Esophagus squamous epithelium (tissue), 4 donors: ENCODE data around the gene PRPF4B.

DNA sequence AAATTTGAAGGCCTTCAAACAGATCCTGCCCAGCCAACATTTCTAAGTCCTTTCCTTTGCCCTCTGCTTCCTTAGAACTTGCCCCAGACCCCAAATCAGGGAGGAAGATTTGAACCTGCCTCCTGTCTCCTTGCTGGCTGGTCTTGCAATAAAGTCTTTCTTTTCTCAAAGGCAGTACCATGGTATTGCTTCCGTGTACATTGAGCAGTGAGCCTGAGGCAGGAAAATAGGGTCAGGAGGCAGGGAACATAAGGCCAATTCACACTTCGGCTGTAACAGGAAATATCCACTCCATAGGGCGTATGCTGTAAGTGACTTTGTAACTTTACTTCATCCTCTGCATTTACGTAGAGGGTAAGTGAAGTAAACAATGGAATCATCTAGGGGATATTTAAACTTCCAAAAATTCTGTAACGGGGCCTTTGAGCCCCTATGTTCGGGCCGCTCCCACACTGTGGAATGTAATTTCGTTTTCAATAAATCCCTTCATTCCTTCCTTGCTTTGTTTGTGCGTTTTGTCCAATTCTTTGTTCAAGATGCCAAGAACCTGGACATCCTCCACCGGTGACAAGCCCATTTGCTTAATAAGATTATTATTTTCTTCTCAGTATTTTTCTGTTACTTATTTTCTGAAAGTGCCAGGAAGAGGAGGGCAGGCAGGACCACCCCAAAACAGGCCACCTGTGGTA is 2.0 kb upstream of the PXDC1 start:
- PRO-cap = no peak
- RAMPAGE, long total RNA, 4 experiments = no peak in any of the 4 experiments

GRCh38 chr6:3805784-3806239 is 43.4 kb upstream of the FAM50B start:
- PRO-cap = no peak
- RAMPAGE, long total RNA, 4 experiments = no peak in any of the 4 experiments

- PRO-cap = unidirectional peak, minus-strand start at chr6:3813338
- RAMPAGE, long total RNA, 4 experiments = no peak in any of the 4 experiments
These were observed 36.1 kb upstream of the FAM50B start for GRCh38 chr6:3813012-3813626.

- PRO-cap = unidirectional peak, minus-strand start at chr6:3835639
- RAMPAGE, long total RNA, 4 experiments = no peak in any of the 4 experiments
These were observed 13.9 kb upstream of the FAM50B start for GRCh38 chr6:3834938-3836003.

DNA sequence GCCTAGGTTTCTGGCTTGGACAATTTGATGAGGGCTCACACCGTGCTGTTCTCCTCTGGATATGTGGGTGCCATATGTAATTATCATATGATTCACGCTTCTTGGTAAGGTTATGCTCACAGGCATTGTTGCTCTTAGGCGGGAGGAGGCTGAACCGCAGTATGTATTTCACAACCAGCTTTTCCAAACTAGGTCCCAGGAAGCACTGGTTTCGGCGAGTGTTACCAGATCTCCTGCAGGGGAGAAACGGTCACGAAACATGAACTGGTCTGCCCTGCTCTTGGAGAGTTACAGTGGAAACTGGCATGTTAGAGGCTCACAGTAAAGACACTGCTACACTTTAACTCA is 782 bp upstream of the FAM50B start:
- PRO-cap = bidirectional peak, plus-strand start at position 227 of the sequence, minus-strand start at position 65 of the sequence
- RAMPAGE, long total RNA, 4 experiments = no peak in any of the 4 experiments

- PRO-cap = no peak
- RAMPAGE, long total RNA, 4 experiments = no peak in any of the 4 experiments
These were observed 32.5 kb downstream of the FAM50B start for GRCh38 chr6:3881719-3882059.

GRCh38 chr6:3906466-3907279 is 57.5 kb downstream of the FAM50B start:
- PRO-cap = unidirectional peak, plus-strand start at chr6:3906830
- RAMPAGE, long total RNA, 4 experiments = no peak in any of the 4 experiments

DNA sequence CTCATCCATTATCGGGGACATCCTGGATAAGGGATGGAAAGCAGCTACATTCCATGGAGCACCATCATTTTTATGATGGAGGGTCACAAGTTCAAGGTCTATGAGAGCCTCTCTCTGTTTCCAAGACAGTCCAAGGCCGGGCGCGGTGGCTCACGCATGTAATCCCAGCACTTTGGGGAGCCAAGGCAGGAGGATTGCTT is 80.4 kb downstream of the FAM50B start:
- PRO-cap = no peak
- RAMPAGE, long total RNA, 4 experiments = no peak in any of the 4 experiments

DNA sequence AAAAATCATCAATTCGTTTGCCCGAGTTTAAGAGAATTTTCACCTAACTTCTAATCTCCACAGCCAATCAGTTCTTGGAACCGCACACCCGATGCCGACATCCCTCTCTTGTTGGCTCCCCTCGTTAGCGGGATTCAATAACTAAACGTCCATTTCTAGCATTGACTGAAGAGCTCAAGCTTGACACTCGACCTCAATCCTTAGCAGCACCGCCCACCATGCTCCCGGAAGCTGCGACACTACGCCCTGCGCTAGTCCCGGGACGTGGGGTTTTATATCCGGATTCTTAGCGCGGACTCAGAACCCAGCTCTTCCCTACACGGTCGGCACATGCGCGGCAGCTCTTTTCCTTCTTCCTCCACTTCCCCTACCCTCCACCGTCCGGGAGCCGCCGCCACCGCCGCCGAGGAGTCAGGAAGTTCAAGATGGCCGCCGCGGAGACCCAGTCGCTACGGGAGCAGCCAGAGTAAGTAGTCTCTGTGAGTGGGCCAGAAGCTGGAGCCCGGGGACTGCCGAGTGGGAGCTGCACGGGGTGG is at the start of gene PRPF4B:
Gene PRPF4B (plus strand): TSS at position 300 of the 536 bp plus-strand sequence.
- PRO-cap = bidirectional peak, plus-strand start at position 300 of the sequence, minus-strand start at position 248 of the sequence
- RAMPAGE, long total RNA, 4 experiments = start-site peak on the plus strand in 4 of 4 experiments, centred at positions 365 to 376 of the sequence, 259 to 1,107 reads per replicate; start-site peak on the minus strand in 1 of 4 experiments, centred at position 313 of the sequence, 9 reads per replicate

- PRO-cap = no peak
- RAMPAGE, long total RNA, 4 experiments = no peak in any of the 4 experiments
These were observed 13.5 kb downstream of the ECI2 start for GRCh38 chr6:4121868-4122206.

DNA sequence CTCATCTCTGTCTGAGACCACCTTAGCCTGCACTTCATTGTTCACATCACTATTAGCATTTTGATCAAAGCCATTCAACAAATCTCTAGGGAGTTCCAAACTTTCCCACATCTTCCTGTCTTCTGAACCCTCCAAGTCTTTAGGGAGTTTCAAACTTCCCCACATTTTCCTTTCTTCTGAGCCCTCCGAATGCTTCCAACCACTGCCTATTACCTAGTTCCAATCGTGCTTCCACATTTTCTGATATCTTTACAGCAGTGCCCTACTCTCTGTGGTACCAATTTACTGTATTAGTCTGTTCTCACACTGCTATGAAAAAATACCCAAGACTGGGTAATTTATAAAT is 84.2 kb upstream of the ECI2 start:
- PRO-cap = unidirectional peak, minus-strand start at position 195 of the sequence
- RAMPAGE, long total RNA, 4 experiments = no peak in any of the 4 experiments

GRCh38 chr6:4313214-4313871 is 178.0 kb upstream of the ECI2 start:
- PRO-cap = no peak
- RAMPAGE, long total RNA, 4 experiments = no peak in any of the 4 experiments

DNA sequence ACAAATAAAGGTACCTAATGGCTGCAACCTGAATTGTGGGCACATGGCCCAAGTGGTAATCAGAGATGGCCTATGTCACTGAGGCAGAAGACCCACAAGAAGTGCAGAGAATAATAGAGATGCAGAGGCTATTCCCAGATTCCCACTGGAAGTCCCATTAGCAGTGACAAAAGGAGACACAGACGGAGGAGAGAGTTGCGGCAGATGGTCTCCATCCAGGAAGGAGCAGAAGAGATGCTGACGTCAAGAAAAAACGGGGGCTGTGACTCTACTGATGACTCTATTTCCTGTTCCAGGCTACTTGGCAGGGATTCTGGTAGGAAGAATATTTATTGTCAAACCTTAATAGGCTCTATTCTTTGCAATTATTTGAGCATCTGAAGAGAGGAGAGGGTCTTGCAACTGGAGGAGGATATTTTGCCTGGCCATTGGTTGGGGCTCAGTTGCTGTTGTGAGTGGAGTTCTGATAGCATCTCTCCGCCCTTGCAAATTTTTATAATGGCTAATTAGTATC is 246.0 kb upstream of the ECI2 start:
- PRO-cap = no peak
- RAMPAGE, long total RNA, 4 experiments = no peak in any of the 4 experiments

DNA sequence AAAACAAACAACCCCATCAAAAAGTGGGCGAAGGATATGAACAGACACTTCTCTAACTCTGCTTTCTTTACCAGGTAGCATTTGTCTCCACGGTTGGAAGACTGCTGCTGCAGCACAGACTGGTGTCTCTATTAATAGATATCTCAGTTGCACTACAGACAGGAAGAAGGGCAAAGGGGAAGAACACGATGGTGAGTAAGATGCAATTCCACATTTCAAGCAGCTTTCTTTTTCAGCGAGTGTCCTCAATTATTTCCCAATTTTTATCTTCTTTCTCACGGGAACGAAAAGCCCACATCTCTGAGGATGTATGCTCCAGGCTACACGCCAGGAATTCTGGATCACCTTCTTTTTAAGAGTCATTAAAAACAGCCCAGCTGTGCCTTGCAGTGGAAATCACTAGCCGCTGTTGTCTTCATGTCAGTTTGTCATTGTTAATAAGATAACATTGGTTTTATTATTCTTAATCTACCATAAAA is 311.6 kb upstream of the ECI2 start:
- PRO-cap = no peak
- RAMPAGE, long total RNA, 4 experiments = no peak in any of the 4 experiments

DNA sequence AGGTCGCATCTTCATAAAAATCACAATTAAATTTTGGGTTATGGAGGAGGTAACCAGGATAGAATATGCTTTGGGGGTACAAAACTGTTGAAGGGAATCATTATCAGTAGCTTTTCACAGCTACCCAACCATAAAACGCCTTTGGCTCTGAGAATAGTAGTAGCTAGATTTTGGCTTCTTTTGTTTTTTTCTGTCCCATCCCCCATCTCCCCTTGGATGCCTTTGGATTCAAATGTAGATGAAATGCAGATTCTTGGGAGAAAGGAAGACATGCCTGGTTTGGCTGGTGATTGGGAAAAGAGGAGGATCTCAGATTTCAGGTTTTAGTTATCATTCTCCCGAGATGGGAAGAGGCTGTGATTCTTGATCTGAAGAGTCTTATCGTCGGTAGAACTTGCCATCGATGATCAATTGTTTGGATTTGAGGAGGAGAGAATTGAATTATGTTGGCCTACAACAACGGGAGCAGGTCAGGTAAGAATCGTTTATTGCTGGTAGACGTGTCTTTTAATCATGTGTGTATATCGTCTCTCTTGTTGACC is 3.4 kb upstream of the CDYL start:
- PRO-cap = no peak
- RAMPAGE, long total RNA, 4 experiments = no peak in any of the 4 experiments

- PRO-cap = bidirectional peak, plus-strand start at chr6:4777088, minus-strand start at chr6:4776785; unidirectional peak, minus-strand start at chr6:4777308
- RAMPAGE, long total RNA, 4 experiments = no peak in any of the 4 experiments
These were observed 980 bp downstream of the CDYL start for GRCh38 chr6:4777028-4777740.

DNA sequence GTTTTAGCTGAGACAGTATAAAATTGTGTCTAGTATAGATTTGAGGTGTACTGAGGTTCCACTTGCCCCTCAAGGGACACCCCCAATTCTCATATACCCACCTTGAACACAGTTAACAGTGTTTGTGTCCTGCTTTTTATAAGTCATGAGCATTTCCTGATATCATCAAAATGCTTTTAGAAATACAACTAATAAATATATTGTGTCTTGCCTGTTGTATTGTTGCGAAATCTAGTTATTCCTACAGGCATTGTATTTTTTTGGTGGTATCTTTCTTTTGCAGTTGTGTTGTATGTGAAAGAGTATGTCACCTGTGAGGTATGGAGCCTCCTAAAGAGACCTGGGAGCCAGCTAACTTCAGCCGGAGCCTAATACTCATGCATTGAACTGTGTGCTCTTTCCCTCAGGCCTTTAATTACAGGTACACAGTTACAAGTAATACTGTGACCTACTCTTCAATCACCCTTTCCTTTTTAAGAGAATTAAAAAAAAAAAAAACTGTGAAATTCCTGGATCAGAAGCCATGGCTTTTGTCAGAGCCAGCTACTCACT is 40.7 kb downstream of the CDYL start:
- PRO-cap = no peak
- RAMPAGE, long total RNA, 4 experiments = no peak in any of the 4 experiments

DNA sequence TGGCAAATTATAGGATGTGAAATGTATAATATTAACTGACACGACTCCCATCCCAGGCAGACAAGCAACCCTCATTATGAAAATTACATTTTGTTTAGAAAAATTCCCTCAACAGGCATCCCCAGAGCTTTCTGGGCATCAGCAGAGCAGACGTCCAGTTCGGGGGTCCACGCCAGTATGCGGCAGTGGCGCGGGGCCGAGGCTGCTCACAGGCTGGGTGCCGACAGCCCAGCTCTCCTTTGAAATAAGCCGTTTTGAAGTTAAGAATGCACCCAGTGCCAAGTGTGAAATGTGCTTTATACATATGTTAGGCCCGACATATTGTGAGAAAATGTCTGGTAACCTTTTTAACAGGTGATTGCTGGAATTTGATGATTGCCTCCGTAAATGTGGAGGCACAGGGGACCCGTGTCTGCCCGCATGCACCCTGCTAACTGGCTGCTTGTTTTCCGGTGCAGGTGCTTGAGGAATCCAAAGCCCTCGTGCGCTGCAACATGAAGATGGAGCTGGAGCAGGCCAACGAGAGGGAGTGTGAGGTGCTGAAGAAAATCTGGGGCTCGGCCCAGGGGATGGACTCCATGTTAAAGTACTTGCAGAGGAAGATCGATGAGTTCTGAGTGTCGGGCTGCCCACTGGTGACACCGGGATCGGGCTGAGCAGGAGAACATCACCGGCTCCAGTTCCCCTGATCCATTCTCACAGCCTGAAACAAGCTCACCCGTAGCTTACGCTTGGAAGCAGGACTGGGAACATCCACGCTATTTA is 50.2 kb downstream of the RPP40 start:
- PRO-cap = no peak
- RAMPAGE, long total RNA, 4 experiments = no peak in any of the 4 experiments

GRCh38 chr6:5004211-5004874 is 506 bp upstream of the RPP40 start:
- PRO-cap = no peak
- RAMPAGE, long total RNA, 4 experiments = no peak in any of the 4 experiments

- PRO-cap = no peak
- RAMPAGE, long total RNA, 4 experiments = no peak in any of the 4 experiments
These were observed 7.8 kb upstream of the PPP1R3G start for GRCh38 chr6:5077369-5077719.